Bronchial lymph node (tissue), 1 donor: Measurements from ENCODE around the genes PCDHA1, PCDHA3, PCDHB11 and SLC25A2.

DNA sequence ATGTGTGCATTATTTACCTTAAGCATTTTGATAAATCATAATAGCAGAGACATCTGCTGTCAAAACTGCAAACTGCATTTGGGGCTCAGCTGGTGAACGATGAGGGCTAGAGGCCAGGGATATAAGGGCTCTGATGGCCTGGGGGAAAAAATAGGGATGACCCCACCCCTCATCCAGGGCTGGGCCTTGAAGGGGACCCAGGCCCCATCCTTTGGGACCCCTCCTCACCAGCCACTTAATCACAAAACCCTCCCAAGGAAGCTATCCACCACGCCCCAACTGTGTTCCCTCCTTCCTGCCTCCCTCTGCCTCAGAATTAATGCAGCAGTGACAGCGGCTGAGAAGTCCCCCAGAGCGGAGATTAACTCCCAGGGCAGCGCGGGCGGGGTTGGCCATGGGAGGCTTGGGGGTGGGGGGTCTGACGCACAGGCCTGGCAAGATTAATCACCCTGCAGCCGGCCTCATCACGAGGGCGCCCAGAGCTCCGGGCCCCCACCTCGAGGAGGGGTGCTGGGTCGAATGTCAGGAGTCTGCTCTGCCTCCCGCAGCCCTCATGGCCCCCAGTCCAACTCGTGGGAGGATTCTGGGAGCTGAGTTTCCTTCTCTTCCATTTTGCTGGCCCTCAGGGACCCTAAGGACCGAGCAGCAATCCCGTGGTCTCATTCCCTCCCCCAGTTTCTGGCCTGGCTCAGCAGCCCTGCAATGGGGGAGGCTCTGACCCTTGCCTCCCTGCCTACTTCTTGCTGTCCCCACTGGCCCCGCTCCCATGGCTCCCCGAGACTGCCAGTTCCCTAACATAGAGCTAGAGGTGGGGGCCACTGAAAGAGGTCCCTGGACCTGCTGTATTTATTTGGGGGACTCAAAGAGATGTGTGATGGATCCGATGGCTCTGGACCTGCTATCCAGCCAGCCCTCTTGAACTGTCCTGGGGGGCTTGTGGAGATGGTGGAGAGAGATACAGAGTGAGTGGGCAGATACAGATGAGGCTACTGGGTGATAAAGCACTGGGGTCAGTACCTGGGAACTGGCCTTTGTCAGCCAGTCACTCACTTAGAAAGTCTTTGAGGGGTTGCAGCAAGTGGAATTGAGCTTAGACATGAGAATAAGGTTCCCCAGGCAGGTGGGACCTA lies 42.4 kb downstream of the CXXC5 start:
- PRO-cap: unidirectional peak, minus-strand start at position 318 of the sequence

GRCh38 chr5:139707537-139707943 lies 59.4 kb downstream of the CXXC5 start:
- PRO-cap: no peak

GRCh38 chr5:139744880-139745794 lies 50.5 kb upstream of the PSD2 start:
- PRO-cap: no peak

DNA sequence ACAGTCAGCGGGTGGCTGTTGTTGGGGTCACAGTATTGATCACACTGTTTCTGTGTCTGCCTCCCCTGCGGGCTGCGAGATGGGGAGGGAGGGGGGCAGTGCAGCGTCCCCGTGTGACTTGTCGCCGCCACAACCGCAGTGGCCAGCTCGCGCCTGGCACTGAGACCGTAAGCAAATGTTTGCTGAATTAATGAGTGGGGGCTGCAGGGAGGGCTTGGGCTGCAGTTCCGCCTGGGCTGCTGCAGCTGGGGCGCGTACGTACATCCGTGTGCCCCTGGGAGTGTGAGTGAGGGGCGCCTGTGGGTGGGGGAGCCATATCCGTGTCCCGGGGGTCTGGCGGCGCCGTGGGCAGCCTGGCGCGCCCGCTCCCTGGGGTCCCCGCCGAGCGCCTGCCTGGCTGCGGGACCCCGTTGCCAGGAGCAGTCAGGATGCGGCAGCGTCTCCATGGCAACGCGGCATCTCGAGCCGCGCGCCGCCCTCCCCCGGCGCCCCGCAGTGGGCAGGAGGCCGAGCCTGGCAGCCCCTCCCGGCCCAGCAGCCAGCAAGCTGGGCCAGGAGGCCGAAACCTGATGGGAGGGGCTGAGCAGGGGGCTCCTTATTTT lies 31.4 kb upstream of the PSD2 start:
- PRO-cap: no peak

DNA sequence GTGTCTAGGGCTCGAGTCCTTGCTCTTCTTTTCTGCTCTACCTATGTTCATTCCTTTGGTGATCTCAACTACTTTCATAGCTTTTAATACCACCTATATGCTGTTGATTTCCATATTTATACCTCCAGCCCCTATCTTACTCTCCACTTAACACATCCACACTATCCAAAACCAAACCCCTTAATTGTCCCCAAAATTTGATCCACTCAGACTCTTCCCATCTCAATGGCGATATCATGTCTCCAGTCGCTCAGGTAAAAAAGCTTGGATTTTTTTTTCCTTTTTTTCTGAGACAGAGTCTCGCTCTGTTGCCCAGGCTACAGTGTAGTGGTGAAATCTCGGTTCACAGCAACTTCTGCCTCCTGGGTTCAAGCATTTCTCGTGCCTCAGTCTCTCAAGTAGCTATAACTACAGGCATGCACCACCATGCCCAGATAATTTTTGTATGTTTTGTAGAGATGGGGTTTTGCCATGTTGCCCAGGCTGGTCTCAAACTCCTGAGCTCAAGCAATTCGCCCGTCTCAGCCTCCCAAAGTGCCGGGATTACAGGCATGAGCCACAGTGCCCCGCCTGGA lies 29.0 kb downstream of the NRG2 start:
- PRO-cap: no peak

DNA sequence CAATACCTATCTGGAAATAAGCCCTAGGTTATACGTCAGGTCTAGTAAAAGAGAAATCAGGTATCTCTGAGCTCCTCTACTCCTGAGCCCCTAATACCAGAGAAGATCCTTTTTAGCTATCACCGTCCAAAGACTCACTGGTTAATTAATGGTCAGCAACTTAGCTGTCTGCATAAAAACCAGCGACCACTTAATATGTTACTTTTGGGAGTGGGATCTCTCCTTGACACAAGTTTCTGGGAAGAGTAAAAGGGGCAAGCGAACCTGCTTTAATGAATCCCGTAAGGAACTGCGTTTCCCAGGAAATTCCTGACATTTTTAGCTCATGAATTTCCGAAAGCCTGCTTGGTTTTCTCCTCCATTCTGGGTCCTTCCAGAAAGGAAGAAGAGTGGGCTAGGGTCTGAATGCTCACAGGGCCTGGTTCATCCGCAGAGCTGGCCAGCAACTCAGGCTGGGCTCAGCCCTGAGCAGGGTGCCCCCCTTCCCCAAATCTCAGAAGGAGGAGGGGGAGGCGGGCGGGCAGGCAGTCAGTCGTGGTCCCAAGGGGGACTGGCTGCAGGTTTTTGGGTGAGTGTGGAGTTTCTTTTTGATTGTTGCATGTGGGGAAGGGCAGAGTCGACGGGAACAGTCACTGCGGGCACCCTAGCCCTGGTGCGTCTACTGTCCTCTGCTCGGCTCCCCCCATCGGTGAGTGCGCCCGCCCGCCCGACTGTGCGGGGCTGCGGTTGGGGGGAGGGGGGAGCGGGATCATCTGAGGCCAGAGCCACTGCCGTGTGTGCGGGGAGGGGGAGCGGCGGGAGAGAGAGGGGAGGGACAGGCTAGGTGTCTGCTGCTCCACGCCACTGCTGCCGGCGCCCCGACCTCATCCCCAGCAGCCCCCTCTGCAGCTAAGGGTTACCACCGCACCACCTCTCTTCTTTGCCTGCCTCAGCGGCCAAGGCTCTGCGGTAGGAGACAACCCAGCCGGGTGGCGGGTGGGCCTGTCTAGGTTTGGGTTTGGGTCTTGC lies 1.1 kb upstream of the PURA start:
- PRO-cap: unidirectional peak, plus-strand start at position 613 of the sequence

DNA sequence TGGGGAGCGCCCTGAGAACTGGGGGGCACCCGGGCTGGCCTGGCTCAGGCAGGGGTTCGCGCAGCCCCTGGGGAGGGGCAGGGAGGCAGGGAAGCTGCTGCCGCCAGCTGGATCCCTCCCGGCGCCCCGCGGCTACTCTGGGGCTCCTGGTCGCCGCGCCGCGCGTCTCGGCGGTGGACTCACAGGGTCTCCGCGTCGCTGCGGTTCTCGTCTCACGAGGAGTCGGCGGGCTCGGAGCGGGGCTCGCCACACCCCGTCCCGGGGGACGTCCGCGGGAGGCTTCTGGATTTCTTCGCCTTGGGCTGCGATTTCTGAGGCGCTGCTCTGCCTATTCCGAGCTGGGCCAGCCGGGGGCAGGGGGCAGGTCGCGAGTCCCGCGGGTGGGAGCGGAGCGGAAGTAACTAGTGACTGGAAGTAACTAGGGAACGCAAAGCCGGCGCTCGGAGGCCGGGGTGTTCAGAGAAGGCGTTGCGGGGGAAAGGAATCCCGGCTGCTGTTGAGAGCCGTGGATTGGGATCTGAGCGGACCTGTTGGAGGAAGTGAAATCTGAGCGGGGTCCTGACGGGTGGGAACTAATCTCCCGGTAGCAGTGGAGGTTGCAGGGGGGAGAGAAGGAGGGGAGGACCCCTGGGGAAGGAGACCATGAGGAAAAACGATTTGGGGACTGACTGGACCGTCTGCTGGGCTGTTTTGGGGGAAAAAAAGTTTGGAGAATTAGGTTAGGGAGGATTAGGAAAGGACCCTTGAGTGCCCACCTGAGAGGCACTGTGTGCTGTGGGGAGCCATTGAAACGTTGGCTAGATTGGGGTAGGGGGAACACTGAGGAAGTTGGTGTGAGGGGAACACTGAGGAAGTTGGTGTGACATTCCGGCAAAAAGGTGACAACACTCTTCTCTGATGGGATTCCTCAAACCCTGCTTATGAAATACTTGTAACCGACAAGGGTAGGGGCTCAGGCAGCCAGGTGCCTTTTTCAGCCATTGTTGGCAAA lies 674 bp downstream of the CYSTM1 start:
- PRO-cap: bidirectional peak, plus-strand start at position 407 of the sequence, minus-strand start at position 374 of the sequence; unidirectional peak, minus-strand start at position 548 of the sequence

- PRO-cap: no peak
Observed at GRCh38 chr5:140219641-140220063, 44.7 kb downstream of the CYSTM1 start.

DNA sequence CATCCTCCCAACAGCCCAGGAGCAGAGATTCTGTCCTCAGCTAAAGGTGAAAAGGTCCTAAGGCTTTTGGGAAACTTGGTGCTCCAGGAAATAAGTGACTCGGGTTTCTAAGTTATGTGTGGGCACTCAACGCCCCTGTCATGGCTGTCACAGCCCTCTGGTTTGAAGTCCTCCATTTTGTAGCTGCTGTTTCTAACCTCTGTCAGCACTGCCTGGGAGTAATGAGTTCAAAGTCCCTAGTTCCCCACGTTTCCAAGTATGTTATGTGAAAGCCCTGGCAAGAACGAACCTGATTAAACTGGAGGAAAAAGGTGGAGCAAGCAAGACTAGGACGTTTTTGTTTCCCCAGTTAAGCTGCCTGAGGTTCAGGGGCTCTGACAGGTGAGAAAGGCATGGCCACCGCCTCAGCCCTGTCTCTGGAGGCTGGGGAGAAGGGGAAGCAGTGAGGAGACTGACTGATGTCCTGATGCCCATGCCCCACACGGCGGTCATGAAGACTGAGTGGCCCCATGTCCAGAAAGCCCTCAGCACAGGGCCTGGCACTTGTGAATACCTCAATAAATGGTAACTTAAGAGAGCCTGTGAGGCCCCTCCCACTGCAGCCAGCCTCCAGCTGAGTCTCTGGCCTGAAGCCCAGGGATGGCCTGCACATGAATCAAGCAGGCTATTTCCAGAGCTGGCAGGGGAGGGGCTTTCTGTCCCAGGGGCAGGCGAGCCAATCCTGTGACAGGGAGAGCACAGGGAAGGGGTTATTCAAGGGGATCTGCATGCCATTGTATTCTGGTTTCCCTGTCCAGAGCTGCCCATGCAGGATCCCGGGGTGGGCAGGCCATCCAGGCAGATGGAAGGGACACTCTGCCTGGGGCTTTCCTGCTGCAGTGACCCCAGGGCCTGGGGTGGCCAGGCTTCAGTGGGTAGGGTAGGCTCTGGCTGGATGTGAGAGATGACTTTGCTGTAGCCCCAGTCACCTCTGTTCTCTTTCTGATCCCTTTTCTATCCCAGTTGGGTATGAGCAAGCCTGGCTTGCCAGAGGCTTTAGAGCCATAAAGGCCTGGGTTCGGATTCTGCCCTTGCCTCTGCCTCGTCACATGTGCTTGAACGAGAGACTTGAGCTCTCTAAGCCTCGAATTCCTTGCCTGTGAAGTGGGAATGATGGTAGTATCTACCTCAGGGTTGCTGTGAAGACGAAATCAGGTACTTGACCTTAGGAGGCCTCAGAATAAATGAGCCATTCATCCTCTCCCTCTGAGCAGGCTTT lies 61.6 kb downstream of the PFDN1 start:
- PRO-cap: no peak

DNA sequence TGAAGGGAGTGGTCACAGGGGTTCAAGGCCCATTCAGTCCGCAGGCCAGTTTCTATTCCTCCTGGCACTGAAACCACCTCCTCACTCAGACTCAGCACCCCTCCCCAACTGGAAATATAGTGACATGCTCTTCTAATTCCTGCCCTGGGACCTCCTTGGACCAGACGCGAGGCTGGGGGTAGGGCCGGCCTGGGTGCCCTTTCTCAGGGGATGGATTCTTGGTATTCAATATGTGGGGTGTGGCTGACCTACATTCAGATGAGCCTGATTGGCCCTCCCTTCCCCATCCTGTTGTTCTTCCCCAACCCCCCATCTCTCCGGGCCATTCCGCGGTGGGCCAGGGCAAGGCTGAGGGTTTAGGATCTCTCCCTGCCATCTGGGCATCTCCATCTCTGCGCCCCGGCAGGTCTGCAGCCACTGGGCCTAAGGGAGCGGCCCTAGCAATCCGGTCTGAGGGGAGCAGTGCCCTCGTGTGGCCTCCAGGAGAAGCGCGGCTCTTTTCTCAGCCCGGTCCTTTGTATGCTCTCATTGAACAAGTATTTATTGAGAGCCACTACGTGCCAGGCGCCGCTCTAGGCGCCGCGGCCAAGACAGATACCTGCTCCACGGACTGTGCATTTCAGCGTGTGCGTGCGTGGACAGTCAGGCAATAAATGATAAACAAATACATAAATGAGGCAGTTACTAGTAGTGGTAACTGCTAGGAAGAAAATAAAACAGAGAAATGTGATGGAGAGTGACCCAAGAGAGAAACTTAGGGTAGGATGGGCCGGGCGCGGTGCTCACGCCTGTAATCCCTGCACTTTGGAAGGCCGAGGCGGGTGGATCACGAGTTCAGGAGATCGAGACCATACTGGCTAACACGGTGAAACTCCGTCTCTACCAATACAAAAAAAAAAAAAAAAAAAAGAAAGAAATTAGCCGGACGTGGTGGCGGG lies 2.4 kb upstream of the SLC4A9 start:
- PRO-cap: no peak

DNA sequence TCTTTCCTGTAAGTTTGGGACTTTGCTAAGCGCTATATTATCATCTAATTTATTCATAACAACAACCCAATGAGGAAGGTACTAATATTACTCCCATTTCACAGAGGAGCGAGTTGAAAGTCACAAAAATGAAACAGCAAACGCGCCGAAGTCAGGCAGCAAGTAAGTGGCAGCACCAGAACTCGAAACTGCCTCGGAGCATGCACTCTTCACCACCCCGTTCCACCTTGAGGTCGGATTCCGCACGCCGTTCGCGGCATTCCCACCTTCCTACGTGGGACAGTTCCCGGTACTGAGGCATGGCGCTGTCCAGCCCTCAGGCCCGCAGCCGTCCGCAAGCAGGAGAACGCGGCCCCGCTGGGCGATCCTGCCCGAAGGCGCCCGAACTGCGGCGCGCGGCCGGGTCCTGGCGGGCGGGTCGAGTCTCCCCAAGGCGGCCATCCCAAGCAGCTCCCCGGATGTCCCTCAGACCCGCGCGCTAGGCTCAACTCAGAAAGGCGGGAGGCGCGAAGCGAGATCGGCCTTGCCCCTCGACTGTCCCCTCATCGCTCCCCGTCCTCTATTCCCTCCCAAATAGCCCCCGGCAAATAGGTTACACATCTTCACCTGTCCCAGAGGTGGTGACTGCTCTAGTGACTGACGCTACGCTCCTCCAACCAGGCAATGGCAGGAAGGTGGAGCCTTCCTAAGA lies 983 bp upstream of the ANKHD1 start:
- PRO-cap: bidirectional peak, plus-strand start outside the sequence, minus-strand start at position 568 of the sequence

GRCh38 chr5:140595902-140597298 lies 31.8 kb downstream of the SLC35A4 start:
- PRO-cap: no peak

- PRO-cap: no peak
Observed at GRCh38 chr5:140637937-140638576, 1.2 kb upstream of the TMCO6 start.

DNA sequence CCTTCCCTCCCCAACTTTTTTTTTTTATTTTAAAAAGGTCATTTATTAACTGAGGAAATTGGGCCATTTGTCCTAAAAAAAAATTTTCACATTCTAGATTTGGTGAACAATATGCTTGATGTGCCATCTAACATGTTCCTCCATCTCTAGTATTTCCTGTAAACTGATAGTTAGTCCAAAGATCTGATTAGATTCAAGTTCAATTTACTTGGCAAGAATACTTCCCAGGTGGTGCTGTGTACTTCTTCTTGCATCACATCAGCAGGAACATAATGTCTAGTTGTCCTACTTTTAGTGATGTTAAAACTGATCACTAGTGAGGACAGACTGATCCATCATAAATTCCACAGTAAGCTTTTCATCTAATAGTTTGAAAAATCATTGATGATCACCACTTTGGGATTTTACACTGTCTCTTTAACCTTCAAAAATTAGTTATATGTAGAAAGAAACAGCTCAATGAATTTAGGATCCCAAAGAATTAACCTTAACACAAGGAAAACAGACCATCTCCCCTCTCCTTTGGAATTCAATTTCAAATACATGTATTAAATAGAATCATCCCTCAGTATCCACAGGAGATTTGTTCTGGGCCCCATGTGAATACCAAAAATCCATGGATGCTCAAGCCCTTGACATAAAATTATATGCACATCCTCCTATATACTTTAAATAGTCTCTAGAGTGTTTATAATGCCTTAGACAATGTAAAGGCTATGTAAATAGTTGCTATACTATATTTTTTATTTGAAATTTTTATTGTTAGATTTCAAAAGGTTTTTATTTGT lies 2.3 kb downstream of the HARS1 start:
- PRO-cap: no peak

GRCh38 chr5:140785943-140786415 lies at the start of gene PCDHA1:
Gene PCDHA1 (plus strand): TSS chr5:140786140.
- PRO-cap: no peak

DNA sequence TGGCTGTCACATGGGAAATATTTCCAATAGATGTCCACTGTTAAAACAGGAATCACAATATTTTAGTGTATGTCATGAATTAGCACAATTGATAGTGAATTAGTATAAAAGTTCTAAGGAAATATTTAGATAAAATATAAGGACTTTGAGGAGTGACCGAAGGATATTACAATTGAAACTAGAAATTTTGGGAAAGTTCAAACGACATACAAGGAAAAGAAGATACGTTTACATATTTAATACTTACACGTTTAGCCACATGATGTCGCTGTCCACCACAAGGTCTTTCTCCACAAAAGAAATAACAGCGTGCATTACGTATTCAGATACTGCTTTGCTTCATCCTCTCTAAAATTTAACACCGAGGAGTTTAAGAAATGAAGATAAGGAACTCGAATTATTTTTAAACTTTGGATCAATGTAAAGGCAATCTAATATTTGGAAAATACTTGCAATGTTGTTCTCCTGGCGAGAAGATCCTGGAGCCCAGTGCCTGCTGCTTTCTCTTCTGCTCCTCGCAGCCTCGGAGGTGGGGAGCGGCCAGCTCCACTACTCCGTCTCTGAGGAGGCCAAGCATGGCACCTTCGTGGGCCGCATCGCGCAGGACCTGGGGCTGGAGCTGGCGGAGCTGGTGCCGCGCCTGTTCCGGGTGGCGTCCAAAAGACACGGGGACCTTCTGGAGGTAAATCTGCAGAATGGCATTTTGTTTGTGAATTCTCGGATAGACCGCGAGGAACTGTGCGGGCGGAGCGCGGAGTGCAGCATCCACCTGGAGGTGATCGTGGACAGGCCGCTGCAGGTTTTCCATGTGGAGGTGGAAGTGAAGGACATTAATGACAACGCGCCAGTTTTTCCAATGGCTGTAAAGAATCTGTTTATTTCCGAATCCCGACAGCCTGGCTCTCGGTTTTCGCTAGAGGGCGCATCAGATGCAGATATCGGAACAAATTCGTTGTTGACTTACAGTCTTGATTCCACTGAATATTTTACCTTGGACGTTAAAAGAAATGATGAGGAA lies at the start of gene PCDHA3:
TSS of gene PCDHA3 (plus strand) at position 314 of the 1,018 bp plus-strand sequence.
- PRO-cap: no peak

GRCh38 chr5:141010069-141010616 lies 41.0 kb upstream of the PCDHB1 start:
- PRO-cap: no peak

DNA sequence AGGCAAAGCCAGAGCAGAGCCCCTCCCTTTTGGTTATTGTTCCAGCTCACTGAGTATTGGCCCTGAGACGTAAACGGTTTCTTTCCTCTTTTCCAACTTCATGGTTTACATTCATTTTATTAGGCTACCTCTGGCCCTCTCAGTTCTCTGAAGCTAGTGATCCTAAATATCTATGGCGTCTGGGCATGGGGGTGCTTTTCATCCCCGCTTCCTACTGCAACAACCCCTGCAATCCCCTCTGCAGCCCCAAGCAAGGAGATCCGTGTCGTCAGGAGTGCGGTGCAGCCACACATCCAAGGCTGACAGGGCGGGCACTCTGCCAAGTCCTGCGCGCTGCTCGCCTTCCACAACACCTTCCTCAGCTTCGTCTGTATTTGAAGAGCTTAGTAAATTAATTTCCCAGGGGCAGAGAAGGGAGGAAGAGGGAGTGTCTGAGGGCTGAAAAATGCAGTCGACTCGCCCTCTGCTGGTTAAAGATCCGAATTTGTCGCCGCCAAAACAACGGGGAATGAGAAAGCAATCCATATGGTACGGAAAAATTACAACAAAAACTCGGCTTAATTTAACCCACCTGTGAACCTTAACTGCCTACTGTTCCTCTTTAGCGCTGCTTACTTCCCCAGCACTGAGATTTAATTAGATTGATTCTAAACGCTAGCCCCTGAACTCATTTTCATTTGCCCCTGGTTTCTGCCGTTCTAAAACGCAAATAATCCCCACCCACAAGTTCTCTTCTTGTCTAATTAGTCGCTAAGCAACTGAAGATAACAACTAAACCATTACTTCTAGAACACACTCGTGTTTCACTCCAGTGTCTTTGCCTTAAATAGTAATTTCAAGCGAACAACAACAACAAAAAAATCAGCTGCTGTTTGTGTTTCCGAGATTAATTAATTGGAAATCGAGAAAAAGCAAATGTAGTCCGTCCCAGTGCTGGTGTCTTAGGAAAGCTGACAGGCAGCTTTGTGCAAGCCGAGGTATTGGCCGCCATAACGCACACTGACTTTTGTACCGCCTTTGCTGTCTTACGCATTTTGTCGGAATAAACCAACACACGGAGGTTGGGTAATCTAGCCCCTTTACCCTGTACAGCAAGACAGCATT lies 10.9 kb upstream of the PCDHB1 start:
- PRO-cap: unidirectional peak, minus-strand start at position 1,001 of the sequence

GRCh38 chr5:141199306-141199930 lies at the start of gene PCDHB11:
Gene PCDHB11 (plus strand): TSS chr5:141199627.
- PRO-cap: no peak

- PRO-cap: no peak
Observed at GRCh38 chr5:141303851-141304196, at the start of gene SLC25A2. Gene SLC25A2 (minus strand): TSS chr5:141304049.